SP-49 (cell line): Measurements from ENCODE around the gene DIP2A.

DNA sequence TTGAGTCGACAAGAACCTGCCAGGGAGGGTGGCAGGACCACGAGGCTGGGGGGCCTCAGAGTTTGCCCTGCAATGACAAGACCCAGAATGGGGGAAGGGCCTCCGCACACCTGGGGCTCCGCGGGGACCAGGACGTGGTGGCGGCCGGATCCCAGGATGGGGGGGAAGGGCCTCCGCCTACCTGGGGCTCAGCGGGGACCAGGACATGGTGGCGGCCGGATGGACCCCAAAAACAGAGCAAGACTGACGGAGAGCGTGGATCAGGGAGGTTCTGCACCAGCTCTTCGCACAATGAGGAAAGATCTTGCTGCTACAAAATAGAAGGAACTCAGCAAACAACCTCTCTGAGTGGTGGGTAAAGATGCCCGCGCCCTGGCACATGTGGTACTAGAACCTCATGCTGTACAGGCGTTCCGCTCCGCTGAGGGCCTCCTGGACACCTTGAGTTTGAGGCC lies 53.7 kb upstream of the COL18A1 start:
- PRO-cap: no peak

- PRO-cap: no peak
Measured at GRCh38 chr21:45410321-45411317, 5.7 kb downstream of the COL18A1 start.

- PRO-cap: no peak
Measured at GRCh38 chr21:45448577-45449126, 43.7 kb downstream of the COL18A1 start.

DNA sequence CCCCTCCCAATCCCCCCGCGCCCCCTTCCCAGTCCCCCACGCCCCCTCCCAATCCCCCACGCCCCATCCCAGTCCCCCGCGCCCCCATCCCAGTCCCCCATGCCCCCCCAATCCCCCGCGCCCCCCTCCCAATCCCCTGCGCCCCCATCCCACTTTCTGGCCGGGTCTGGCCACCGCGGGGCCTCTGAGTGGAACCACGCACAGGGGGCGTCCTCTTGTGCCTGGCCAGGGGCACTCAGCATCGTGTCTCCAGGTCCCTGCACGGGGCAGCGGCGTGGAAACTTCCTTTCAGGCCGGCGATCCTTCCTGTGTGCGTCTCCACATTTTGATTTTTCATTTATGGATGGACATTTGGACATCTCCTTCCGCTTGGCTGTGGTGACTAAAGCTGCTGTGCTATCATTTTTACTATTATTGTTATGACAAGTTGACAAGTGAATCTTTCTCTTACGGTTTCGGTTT lies 12.2 kb upstream of the SLC19A1 start:
- PRO-cap: no peak

GRCh38 chr21:45611985-45612614 lies 31.4 kb upstream of the PCBP3 start:
- PRO-cap: no peak

DNA sequence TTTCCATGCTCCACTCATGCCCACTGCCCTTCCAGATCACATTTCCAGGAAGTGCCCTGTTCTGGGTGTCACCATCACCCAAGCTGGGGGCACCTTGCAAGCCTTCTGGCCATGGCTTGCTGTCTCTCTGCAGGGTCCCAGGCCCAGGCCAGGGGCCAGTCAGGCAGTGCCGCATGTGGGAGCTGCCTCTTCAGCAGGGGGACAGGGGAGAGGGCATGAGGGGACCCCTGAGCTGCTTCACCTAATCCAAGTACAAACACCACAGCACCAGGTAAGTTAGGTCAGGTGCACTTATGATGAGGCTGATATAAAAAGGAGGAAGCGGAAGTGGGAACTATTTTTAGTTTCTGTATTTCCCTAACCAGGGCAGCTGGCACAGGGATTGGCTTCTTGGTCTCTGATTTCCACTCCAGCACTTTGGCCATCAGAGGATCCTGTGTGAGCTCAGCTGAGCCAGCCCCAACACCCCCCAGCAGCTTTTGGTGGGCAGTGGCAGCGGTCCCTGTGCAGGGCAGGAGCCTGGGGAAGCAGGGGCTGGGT lies 3.5 kb upstream of the PCBP3 start:
- PRO-cap: no peak

DNA sequence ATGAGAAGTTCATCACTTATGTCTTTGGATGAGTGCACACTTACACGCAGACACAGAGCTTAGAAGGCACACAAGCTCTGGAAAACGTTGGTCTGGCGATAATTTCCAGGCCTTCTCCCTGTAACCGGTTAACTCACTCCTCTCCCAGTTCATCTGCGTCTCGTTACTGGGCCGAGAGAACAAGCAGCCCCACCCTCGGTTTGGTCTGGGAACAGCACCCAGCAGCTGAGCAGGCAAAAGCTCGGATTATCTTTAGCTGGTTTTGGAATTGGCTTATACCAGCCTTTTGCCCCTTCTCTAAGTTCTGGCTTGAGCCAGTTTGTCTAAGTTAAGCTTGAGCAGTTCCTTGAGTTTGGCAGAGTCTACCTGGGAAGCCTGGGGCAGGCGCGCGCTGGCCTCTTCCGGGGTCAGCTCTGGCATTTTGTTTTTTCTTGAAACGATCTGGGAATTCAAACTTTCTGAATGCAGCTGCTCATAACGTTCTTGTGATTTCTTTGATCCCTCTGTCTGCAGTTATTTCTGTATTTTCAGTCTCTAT lies 27.2 kb upstream of the COL6A1 start:
- PRO-cap: no peak

- PRO-cap: no peak
Measured at GRCh38 chr21:46062538-46062889, 35.4 kb upstream of the COL6A2 start.

GRCh38 chr21:46151372-46151823 lies 4.0 kb downstream of the FTCD start:
- PRO-cap: no peak

DNA sequence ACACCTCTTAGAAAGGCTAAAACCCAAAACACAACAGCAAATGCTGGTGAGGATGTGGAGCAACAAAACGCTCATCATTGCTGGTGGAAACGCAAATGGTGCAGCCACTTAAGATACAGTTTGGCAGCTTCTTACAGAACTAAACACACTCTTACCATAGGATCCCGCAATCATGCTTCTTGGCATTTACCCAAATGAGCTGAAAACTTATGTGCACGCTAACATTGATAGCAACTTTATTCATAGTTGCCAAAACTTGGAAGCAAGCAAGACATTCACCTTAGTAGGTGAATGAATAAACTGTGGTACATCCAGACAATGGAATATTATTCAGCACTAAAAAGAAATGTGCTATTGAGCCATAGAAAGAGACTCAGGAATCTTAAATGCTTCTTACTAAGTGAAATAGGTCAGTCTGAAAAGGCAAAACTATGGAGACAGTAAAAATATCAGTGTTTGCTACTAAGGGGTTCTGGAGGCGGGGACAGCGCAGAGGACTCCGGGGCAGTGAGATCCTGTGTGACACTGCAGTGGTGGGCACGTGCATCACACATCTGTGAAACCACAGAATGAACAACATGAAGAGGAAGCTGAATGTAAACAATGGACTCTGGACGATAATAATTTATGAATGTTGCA lies 15.2 kb upstream of the SPATC1L start:
- PRO-cap: no peak

- PRO-cap: no peak
Measured at GRCh38 chr21:46242218-46243130, 13.9 kb upstream of the LSS start.

- PRO-cap: no peak
Measured at GRCh38 chr21:46253465-46254352, 25.1 kb upstream of the LSS start.

DNA sequence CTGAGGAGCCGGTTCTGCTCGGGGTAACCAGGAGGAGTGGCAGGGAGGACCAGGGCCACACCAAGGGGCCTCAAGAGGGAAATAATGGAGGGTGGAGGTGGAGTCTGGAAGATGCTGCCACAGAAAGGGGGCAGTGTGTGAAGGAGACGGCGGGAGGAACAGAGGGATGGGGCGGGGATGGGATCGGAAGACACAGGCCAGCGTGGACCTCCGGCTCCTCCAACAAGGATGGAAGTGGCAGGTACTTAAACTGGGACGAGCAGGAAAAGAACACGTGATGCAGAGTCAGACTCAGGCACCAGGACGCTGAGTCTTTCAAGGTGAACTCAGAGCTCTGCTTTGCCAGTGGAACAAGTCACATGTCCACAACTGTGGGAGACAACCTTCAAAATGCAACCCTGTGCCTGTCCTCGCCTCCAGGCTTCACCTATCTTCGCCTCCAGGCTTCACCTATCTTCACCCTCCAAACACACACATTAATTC lies 27.7 kb upstream of the LSS start:
- PRO-cap: no peak

- PRO-cap: no peak
Measured at GRCh38 chr21:46264996-46265468, 20.4 kb downstream of the MCM3AP start.

- PRO-cap: no peak
Measured at GRCh38 chr21:46352835-46353324, 28.9 kb downstream of the PCNT start.

DNA sequence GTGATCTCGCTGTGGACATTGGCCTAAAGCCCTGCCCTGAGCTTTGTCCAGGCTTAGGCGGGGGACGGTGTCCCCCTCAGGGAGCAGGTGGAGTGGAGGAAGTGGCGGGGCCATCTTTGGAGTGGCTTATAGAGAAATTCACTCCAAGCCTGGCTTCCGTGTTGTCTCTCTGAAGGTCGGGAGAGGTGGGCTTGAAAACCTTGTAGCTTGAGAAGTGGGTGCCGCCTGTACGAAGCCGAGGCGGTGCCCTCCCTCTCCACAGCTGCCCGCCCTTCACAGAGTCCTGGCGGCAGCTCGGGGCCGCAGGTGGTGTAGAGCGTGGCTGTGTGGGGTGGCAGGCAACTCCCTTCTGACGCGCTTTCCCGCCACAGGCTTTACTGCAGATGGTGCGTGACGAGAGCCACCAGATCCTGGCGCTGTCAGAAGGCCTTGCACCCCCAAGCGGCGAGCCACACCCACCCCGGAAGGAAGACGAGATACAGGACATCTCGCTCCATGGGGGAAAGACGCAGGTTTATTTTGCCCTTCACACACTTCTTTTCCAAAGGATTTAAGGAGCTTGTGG lies 33.1 kb upstream of the DIP2A start:
- PRO-cap: no peak

GRCh38 chr21:46448080-46448722 lies 10.5 kb upstream of the DIP2A start:
- PRO-cap: no peak

DNA sequence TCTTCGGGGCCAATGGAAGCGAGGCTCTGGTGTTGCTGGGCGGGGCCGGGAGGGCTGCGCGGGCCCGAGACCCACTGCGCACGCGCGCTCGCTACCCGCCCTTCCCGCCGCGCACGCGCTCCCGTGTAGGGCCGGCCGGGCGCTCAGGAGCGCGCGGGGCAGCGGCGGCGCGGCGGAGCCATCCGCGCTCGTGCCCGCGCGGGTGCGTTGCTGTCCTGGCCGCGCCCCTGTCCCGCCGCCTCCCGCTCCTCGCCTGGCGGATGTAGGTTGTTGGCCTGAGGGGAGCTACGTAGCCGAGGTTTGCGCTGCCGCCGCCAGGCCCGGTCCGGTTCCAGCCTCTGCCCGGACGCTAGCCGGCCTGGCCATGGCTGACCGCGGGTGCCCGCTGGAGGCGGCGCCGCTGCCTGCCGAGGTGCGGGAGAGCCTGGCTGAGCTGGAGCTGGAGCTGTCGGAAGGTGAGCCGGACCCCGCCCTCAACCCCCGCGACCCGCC lies at the start of gene DIP2A:
TSS of gene DIP2A (plus strand) at position 124 of the 492 bp plus-strand sequence.
- PRO-cap: bidirectional peak, plus-strand start at position 146 of the sequence, minus-strand start outside the sequence; unidirectional peak, plus-strand start at position 270 of the sequence